ENCODE measurements around the genes BSDC1, ZBTB8B, YARS1 and TMEM54.

DNA sequence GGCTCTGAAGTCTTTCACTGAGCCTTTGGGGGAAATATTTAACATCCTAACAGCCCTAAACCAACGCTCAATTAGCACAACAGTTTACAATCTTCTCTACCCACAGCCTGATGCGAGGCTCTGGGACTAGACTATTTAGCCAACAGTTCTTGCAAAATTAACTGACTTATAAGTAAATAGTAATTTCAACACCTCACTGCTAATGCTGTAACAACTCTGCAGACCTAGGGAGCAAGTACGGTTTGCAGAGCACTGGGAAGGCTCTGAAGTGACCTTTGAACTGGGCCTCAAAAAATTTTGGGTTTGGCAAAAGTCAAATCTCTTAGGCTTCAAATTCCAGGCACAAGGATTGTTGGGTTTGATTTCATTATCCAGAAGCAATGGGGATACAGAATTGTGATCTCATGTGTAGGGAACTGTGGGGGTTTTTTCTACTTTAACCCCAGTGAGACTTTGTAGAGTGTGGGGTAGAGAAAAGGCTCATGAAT, 1.1 kb upstream of the TXLNA start:
- RRBS = no CpG with 5 or more reads among the region's 3 CpGs

GRCh38 chr1:32364905-32365679, 2.8 kb downstream of the TSSK3 start:
- RRBS = no CpG with 5 or more reads among the region's 8 CpGs

DNA sequence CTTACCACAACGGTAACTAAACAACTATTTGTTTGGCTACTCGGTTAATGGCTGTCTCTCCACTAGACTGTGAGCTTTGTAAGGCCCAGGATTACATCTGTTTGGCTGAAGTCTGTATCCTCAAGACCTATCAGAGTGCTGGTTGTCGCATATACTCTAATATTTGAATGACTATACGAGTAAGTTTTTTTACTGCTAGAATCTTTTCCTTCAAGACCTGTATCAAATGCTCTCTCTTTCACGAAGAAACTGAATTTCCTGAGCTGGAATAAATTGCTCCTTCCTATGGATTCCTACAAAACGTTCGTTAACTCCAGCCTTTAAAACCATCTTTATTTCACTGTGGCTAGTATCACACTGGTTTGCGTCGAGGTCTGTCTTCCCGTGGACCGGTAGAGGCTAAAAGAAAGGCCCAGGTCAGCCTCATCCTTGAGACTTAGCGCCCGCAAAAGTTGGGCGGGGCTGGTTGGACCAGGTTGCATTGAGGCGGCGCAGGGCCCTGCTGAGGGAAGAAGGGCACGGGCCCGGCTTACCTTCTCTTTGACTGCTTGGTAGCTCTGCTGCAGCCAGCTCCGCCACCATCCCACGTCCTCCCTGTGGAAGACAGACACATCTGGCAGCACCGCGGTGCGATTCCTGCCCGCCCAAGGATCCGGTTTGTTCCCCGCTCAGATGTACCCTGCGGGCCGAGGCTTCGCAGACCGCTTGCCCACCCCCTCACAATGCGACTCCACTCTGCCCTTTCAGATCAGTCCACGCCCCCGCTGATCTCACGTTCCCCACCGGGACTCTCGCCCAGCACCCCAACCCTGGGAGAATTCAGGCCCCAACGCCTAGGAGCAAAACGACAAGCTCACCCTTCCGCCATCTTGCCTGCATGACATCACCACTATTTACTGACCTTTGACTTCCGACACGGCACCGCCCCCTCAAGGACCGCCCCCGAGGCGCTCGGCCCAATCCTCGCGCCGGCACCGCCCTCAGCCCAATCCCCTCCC, at the start of gene BSDC1:
Gene BSDC1, minus strand, starts transcription at position 895 of the 998 bp plus-strand sequence.
- RRBS = no CpG with 5 or more reads among the region's 50 CpGs

GRCh38 chr1:32464576-32465374, at the start of gene ZBTB8B:
Gene ZBTB8B (plus strand): TSS chr1:32465072.
- RRBS = no CpG with 5 or more reads among the region's 61 CpGs

DNA sequence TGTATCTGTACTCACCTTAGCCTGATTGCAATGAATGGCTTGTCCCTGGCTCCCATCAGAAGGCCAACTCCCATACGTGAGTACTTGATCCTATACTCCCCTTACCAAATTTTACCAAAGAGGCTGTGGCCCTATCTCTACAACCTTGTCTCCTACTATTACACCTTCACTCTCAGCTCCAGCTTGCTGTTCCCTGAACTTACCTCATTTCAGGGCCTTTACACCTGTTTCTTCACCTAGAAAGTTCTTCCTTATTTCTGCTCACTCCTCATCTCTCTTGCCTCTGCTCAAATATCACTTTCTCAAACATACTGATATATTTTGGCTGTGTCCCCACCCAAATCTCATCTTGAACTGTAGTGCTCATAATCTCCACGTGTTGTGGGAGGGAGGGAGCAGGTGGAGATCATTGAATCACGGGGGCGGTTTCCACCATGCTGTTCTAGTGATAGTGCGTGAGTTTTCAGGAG, 26.8 kb downstream of the ZBTB8OS start:
- RRBS = no CpG with 5 or more reads among the region's 5 CpGs

DNA sequence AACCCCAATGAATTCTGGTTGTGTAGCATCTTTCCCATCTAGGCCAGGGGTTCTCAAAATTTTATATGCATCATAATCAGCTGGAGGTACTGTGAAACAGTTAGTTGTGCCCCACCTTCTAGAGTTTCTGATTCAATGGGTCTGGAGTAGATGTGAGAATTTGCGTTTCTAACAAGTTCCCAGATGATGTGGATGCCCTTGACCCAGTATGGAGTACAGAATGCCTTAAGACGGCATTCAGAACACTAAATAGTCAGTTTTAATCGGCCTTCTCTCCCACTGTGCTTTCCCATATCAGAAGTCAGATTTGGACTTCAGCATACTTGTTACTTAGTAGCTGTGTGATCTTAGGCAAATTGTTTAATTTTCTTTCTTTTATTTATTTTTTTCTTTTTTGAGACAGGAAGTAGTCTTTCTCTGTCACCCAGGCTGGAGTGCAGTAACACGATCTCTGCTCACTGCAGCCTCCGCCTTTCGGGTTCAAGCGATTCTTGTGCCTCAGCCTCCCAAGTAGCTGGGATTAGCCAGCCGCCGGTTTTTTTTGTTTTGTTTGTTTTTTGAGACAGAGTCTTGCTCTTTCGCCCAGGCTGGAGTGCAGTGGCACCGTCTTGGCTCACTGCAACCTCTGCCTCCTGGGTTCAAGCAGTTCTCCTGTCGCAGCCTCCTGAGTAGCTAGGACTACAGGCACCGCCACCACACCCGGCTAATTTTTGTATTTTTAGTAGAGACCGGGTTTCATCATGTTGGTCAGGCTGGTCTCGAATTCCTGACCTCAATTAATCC, 5.0 kb downstream of the RBBP4 start:
- RRBS = no CpG with 5 or more reads among the region's 16 CpGs

DNA sequence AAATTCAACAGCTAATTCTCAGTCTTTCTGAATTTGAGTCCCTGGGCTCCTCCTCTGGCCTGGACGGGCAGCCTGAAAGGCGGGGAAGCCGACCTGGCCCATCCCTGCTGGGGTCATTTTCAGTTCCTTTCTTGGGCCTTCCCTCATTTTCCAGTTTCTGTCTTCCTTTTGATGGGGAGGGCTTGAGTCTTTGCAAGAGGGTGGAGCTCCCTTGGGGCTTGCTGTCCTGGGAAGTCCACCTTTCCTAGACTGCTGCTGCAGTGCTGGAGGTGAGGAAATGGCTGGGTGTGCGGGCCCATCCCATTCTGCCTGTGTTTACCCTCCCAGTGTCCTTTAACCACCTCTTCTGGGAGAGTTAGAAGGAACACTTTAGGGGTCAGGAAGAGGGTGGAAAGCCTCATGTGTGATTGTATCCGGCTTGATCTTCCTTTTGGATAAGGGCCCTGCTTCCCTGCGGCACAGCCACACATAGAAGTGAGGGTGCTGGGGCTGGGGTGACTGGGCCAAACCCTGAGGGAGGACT, 1.4 kb downstream of the KIAA1522 start:
- RRBS = no CpG with 5 or more reads among the region's 6 CpGs

GRCh38 chr1:32760799-32761906, 19.5 kb downstream of the KIAA1522 start:
- RRBS = no CpG with 5 or more reads among the region's 23 CpGs

GRCh38 chr1:32798996-32799529, 18.1 kb downstream of the YARS1 start:
- RRBS = no CpG with 5 or more reads among the region's 3 CpGs

GRCh38 chr1:32806762-32807634, 10.2 kb downstream of the YARS1 start:
- RRBS = no CpG with 5 or more reads among the region's 4 CpGs

DNA sequence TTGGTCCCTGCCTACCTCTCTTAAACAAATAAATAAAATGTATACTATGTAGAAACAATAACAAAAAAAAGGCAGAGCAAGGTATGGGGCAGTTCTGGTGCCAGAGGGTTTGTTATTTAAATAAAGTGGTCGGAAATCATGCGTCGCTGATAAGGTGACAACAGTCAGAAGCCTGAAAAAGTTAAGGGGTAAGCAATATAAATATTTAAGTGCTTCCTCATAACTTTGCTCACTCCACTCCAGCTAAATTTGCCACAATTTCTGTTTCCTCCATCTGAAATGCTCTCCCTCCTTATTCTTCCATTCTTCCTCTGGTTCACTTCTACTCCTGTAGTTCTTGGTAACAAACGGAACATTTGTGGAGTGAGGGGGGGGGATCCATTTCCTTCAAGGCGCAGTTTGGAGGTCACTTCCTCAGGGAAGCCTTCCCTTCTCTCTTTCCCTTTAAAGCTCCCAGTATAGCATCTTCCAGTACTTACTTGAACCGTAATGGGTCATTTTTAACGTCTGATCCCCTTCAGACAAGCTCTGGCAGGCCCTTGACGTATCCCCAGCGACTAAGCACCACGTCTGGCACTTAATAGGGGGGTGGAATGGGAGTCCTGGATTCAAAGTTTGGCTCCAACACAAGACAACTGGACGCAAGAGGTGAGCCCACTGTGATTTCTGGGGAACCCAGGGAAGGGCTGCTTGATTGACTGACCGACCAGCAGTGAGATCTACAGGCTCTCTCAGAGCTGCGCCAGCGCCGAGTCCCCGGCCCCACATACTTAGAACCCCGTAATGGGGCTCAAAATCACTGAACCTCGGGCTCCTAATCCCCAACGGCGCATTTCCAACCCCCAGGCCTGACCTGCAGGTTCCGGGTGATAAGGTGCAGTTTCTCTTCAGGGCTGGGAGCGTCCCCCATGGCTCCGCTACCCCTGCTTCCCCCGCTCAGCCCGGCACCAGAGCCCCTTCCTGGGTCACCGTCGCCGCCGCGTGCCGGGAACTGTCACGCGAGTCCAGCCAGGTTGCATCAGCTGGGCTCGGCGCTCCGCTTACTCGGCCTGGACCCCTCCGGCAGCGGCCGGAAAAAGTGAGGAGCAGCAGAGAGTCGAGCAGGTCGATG, at the start of gene YARS1:
Gene YARS1, minus strand, starts transcription at position 1,024 of the 1,111 bp plus-strand sequence.
- RRBS = under 1% methylated on average over 19 of the region's 42 CpGs

GRCh38 chr1:32818765-32819284, 1.4 kb downstream of the S100PBP start:
- RRBS = no CpG with 5 or more reads among the region's 5 CpGs

DNA sequence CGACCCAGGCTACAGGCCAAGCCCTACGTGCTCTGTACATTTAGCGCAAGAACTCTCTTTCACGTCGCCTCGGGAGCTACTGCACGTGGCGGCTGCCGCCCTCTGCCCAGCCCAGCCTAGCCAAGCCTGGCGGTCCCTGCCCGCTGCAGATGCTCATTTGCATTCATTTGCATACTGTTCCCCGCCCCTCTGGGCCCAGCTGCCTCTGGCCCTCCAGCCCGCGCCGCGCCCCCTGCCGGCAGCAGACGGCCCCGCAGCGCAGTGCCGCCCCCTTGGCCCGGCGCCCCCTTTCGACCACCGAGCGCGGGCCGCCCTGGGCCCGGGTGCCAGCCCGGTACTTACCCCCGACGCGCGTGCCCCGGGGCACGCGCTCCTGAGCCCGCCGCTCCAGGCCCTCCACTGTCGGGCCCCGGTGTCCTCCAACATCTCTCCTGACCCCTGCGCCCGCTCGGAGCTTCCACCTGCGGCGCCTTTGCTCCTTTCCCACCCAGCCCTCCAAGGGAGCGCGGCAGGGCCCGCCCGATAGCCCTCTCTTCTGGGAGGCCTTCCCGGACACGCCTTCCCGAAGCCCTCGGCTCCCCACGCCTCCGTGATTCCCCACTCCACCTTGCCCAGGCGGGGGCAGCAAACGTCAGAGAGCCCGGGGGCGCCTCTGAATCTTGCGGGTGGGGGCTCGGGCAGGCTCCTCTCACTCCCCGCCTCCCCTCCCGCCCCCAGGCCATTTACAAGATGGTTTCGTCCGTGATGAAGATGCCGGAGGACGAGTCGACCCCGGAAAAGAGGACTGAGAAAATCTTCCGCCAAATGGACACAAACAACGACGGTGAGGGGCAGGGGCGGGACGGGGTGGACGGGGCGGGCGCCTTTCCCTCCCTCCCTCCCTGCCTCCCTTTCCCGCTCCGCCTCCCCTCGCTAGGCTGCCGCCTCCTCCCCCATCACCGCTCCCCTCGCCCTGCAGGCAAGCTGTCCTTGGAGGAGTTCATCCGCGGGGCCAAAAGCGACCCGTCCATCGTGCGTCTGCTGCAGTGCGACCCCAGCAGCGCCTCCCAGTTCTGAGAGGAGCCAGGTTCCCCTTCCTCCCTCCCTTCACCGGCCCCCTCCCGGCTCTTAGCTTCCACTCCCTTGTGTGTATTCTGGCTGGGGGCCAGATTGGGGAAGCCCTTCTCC, 6.9 kb downstream of the HPCA start:
- RRBS = 1% methylated on average over 32 of the region's 94 CpGs

DNA sequence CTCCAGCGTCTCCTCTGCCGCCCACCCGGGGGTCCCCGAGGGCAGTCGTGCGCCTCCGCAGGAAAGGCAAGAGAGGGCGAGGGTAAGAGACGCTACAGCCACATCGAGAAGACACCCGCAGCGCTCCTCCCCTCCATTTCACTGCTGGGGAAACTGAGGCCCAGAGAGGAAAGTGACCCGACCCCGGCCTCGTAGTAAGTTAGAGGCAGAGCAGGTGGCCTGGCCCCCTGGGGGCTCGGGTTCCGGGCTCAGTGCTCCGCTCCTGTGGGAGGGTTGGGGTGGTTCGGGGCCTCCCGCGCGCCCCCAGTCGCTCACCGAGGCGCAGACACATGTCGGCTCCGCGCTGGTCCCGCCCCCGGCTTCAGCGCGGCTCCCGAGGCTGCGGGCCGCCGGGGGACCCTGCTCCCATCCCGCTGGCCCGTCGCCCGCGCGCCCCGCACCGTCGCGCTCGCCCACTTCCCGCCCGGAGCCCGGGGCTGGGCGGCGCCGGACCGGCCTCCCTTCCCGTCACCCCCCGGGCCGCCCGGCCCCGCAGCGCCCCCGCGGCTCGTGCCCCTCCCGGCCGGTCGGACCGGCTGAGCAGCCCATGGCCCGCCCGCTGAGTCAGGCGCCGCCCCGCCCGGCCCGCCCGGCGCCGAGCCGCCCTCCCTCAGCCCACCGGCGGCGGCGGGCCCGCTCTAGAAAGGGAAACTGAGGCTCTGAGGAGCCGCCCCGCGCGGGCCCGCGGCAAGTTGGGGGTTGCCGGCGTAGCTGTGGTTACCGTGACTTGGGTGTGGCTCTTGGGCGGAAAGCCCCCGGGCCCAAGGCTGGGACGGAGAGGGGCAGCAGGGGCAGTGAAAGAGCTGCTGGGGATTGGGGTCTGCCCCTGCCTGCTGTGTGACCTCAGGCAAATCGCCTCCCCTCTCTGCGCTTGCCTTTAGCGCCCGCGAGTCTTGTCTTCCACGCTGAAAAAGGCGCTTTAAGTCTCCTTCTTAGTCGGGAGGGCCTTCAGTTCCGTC, at the start of gene TMEM54:
Gene TMEM54, minus strand, starts transcription at position 482 of the 998 bp plus-strand sequence.
- RRBS = 1% methylated on average over 53 of the region's 104 CpGs

DNA sequence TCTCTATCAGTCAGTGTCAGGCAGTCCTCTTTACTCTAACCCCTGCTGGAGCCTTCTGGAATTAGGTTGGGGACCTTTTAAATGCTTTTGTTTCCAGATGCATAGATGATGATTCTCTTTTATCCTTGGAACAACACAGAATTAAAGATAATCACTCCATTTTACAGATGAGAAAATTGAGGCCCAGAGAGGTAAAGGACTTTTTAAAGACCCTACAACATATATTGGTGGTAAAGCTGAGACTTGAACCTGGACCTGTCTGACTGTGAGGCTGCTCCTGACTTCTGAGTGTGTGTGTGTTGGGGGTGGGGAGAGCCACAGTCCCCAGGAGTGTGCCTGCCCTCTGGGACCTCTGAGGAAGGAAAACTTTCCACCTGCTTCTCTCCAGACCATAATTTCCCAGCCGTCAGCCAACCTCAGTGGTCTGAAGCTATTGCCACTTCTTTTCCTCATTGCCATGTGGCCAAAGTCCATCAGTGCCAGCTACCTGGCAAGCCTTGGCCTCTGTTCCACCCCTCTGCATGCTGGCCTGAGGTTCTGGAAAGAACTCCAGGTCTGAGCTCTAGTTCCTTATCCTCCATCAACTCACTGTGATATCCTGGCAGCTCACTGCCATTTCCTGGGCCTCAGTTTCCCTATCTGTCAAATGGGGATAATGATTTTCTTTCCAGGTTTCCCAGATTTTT, 3.2 kb upstream of the TMEM54 start:
- RRBS = no CpG with 5 or more reads among the region's 1 CpG

DNA sequence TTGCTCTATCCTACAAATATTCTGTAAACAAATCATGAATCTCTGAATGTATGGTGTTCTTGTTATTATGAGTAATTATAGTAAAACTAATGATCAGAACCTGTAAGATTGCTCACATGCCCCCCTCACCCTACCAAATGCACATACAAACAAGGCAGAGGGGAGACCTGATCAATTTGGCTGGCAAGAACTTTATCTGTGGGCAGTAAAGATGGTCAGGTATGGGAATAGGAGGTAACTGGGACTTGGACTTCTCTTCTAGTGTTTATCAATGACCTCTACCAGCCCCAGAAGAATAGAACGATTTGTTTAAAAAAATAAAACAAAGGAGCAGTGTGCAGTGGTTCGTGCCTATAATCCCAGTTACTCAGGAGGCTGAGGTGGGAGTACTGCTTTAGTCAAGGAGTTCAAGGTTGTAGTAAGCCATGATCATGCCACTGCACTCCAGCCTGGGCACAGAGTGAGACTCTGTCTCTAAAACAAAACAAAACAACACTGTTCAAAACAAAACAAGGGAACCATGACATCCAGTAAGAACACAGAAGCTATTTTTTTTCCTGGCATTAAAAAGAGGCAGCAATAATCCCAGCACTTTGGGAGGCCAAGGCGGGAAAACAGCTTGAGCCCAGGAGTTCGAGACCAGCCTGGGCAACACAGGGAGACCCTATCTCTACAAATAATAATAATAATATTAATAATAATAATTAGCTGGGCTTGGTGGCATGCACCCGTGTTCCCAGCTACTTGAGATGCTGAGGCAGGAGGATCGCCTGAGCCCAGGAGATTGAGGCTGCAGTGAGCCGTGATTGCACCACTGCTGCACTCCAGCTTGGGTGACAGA, 4.2 kb downstream of the RNF19B start:
- RRBS = no CpG with 5 or more reads among the region's 7 CpGs

- RRBS = no CpG with 5 or more reads among the region's 3 CpGs
Measured at GRCh38 chr1:33000651-33001123, 36.0 kb downstream of the AK2 start.

GRCh38 chr1:33017438-33017975, 19.2 kb downstream of the AK2 start:
- RRBS = no CpG with 5 or more reads among the region's 6 CpGs

- RRBS = no CpG with 5 or more reads among the region's 6 CpGs
Measured at GRCh38 chr1:33152522-33153820, 28.9 kb downstream of the TRIM62 start.